ENCODE results near the genes EPHA4 and FARSB.

DNA sequence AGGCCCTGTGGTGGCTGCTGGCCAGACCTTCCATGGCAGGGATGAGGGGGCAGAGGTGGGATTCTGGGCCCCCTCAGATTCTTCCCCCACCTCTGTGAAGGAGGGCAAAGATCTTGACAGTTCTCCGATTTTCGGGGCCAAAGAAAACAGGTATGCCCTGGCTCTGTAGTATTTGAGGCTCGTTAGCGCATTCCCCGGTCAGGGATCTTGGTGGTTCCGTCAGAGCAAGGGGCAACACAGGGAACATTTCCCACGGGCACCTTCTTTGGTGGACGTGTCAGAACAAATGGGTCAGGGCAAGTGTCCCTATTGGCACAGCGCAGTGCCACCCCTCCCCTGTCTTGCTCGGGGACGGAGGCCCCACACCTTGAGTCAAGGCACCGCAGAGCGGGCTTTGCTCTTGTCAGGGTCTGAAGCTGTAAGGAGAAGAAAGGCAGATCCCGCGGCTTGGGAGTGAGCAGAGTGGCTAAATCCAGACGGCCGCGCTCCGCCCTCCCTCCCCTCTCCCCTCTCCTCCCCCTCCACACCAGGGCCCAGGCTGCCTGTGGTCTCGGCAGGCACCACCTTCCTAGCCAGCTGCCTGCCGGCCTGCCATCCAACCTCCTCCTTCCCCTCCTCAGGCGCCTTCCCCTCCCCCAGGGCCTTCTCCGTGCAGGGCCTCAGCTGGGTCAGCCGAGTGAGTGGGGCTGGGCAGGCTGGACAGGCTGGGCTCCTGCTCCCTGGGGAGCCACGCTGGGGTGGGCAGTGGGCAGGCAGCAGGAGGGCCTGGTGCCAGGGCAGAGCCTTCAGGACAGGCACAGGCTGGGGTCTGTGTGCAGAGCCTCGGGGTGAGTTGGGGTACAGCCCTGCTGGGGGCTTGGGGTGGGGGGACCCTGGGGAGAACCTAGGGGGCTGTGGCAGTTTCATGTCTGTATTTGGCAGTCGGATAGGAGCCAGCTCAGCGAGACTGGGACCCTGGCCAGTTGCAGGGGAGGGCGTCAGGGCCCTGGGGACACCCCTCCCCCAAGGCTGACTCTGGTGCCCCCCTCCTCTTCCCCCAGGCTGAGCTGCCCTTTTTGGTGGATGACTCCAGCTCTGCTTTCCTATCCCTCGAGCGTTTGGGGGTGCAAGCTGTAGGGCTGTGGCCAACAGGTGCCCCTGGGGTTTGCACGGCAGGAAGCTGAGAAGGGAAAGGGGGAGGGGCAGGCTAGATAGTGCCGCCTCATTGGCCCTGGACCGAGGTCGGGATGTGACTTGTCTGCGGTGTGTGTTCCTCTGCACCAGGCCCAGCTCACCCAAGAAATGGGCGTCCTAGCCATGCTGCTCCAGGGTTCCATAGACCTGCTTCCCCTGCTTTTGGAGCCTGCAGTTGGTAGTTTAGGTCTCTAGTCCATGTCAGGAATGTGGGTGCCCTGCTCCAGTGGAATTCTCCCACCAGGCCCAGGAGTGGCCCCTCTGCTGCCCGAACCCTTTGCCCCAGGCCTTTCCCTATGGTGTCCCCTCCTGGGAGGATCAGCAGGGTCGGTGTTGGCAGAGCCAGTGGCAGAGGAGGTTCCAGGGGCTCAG is 26.1 kb downstream of the SPEG start:
- PRO-cap, result bidirectional peak, plus-strand start at position 563 of the sequence, minus-strand start at position 412 of the sequence; bidirectional peak, plus-strand start at position 671 of the sequence, minus-strand start at position 618 of the sequence

- PRO-cap, result bidirectional peak, plus-strand start at chr2:219477086, minus-strand start at chr2:219476972
Observed at GRCh38 chr2:219476614-219477532, 19.1 kb upstream of the SPEGNB start.

- PRO-cap, result no peak
Observed at GRCh38 chr2:219499065-219499269, 276 bp downstream of the GMPPA start.

DNA sequence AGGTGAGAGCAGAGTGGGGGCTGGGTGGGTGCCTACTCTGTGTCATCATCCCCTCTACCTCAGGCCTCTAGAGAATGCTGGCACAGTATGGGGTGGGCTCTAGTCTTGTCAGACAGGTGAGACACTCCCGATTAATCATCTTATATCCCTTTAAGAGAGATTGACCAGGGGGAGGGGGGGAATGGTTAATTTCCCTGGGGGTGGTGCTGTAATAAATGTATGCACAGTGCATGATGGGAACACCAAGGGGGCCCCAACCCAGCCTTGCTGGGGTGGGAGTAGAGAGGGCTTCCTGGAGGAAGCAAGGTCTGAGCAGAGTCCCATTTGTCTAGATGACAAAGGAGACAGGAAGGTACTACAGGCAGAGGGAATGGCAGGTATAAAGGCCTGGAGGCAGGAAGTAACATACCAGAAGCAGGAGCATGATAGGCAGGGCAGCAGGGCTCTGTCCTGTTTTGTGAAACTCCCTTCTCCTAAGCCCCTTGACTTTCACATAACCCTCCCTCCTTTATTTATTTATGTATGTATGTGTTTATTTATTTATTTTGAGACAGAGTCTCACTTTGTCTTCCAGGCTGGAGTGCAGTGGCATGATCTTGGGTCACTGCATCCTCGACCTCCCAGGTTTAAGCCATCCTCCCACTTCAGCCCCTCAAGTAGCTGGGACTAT is 3.9 kb downstream of the GMPPA start:
- PRO-cap, result no peak

DNA sequence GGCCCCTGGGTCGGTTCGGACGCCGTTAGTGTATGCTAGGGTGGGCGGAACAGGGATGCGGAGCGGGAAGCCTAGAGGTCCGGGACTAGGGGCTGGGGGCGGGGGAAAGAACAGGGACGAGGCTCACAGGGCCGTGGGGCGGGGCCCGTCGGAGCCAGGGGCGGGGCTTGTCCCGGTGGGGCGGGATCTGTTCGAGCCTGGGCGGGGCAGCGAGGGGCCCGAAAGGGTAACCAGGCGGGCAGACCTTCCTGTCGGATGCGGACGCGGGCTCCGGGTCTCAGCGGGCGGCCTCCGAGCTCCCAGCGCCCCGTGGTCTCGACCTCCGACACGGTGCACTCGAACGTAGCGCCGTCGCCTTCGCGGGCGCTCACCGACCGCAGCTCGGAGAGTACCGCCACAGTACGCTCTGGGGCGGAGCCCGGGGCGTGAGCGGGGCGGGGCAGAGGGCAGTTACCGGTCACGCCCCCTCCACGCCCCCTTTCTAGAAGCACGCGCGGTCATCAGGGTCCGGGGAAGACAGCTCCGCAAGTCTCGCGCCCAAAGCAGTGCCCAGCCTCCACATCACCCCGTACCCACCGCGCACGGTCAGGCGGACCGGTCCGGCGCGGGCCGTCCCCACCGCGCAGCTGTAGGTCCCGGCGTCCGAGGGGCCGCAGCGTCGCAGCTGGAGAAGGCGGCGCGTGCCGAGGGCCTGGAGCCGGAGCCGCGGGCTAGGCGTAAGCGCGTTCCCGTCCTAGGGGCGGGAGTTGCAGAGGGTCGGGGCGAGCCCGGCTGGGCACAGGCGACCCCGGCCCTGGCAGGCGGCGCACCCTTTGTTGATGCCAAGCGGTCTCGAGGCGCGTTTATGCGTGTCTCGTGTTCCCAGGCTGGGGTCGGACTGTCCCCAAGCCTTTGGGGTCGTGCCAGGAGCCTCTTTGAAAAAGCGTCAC is 8.7 kb downstream of the TMEM198 start:
- PRO-cap, result bidirectional peak, plus-strand start at position 224 of the sequence, minus-strand start at position 87 of the sequence; bidirectional peak, plus-strand start at position 486 of the sequence, minus-strand start at position 408 of the sequence

GRCh38 chr2:219766335-219767133 is 139.1 kb downstream of the SLC4A3 start:
- PRO-cap, result no peak

GRCh38 chr2:220780134-220780373 is 792.0 kb downstream of the EPHA4 start:
- PRO-cap, result no peak

GRCh38 chr2:221572063-221572368 is at the start of gene EPHA4:
Gene EPHA4, minus strand, starts transcription at chr2:221572304.
- PRO-cap, result bidirectional peak, plus-strand start at chr2:221572471, minus-strand start at chr2:221572296

- PRO-cap, result no peak
Observed at GRCh38 chr2:221610668-221611144, 38.6 kb upstream of the EPHA4 start.

- PRO-cap, result no peak
Observed at GRCh38 chr2:222155397-222155928, 143.3 kb downstream of the PAX3 start.

- PRO-cap, result no peak
Observed at GRCh38 chr2:222305609-222306484, 7.0 kb upstream of the PAX3 start.

DNA sequence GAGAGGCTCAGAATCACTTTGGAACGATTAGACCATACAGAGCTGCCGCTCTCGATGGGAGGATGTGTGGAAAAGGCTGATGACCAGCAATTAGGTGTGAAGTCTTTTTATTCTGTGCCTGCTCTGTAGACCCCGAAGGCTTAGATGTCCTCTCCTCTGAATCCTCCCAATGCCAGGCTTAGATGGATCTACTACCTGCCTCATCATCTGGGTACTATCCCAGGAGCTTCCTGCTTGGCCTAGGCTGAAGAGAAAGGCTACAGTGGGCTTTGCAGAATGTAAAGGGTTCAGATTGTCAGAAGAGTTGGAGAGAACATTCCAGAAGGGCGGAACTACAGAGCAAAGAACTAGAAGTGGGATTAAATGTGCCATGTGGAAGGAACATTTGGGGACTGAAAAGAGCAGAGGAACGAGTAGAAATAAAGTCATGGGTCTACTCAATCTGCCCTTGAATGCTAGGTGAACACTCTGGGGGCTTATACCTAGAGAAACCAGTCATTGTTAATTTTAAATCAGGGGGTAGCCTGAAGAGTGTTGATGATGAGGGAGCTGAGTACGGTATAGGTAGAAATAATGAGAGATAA is 21.4 kb downstream of the SGPP2 start:
- PRO-cap, result no peak

- PRO-cap, result no peak
Observed at GRCh38 chr2:222484961-222485278, 60.6 kb downstream of the SGPP2 start.

- PRO-cap, result no peak
Observed at GRCh38 chr2:222637139-222637467, 18.8 kb downstream of the FARSB start.

GRCh38 chr2:222652900-222653377 is 3.0 kb downstream of the FARSB start:
- PRO-cap, result no peak

GRCh38 chr2:222655334-222655857 is 496 bp downstream of the FARSB start:
- PRO-cap, result no peak

GRCh38 chr2:222655858-222656654 is at the start of gene FARSB:
Gene FARSB, minus strand, starts transcription at chr2:222656092.
- PRO-cap, result bidirectional peak, plus-strand start at chr2:222656482, minus-strand start at chr2:222656092

GRCh38 chr2:222714590-222715029 is 43.2 kb downstream of the MOGAT1 start:
- PRO-cap, result no peak

GRCh38 chr2:222796577-222797138 is 64.2 kb upstream of the ACSL3 start:
- PRO-cap, result no peak

DNA sequence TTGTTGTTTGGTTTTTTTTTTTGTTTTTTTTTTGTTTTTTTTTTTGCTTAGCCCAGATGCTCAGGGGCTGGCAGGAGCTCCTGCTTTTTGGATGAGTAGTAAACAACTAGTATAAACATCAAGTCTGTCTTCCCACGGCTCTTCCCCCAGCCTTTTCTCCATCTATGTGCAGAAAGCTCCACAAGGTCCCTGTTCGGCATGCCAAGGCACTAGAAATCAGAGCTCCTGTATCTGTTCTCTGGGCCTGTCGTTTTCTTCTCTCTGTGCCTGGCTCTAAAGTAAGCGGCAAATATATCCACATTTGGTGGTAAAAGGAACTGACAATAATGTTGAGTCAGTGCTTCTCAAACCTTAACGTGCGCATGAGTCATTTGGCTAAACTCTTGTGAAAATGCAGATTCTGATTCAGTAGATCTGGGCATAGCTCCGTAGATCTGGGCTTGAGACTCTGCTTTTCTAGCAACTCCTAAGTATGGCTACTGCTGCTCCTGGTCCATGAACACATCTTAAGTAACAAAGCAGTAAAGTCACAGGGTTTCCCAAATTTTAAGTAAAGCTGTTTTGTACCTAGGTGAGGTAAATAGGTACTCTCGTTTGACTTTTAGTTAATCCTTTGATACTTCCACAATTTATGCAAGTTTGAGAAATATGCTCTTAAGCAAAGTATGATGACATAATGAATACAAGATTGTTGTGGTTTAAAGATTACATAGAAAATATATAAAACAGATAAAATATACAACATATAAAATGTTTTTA is 16.5 kb upstream of the ACSL3 start:
- PRO-cap, result no peak

Measured in fallopian tube (tissue), 1 donor.